Helper T cell (primary cell): ENCODE measurements around a stretch of chr19.

DNA sequence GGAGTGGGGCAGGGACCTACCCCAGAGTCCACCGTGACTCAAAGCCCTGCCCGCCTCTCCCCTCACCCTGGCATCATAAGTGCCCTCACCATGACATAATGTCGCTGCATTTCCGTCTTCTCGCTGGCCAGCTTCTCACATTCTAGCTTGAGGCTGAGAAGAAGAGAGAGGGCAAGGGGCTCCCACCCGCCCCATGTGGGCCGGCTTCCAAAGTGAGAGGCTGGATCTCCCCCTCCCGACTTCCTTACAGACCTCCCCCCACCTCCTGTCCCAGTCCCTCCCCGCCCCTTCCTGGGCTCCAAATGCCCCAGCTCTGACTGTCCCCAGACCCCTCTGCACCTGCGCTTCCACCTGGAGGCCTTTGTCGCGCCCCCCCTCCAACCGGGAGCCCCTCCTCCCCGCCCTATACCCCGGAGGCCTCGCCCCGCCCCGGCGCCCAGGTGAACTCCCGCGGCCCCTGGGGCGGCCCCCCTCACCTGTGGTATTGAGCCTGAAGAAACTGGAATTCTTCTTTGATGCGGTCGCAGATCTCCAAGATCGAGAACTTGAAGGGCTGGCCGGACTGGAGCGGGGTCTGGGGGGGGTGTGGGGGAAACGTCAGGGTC lies 748 bp downstream of the TLE2 start:
- PRO-cap, 2 experiments = no peak in any of the 2 experiments

- PRO-cap, 2 experiments = no peak in any of the 2 experiments
These were observed 8.2 kb upstream of the TLE2 start for GRCh38 chr19:3037307-3037646.

- PRO-cap, 2 experiments = no peak in any of the 2 experiments
These were observed 15.8 kb downstream of the GNA11 start for GRCh38 chr19:3109869-3110420.

GRCh38 chr19:3145829-3146587 lies 10.2 kb downstream of the GNA15 start:
- PRO-cap, 2 experiments = no peak in any of the 2 experiments

DNA sequence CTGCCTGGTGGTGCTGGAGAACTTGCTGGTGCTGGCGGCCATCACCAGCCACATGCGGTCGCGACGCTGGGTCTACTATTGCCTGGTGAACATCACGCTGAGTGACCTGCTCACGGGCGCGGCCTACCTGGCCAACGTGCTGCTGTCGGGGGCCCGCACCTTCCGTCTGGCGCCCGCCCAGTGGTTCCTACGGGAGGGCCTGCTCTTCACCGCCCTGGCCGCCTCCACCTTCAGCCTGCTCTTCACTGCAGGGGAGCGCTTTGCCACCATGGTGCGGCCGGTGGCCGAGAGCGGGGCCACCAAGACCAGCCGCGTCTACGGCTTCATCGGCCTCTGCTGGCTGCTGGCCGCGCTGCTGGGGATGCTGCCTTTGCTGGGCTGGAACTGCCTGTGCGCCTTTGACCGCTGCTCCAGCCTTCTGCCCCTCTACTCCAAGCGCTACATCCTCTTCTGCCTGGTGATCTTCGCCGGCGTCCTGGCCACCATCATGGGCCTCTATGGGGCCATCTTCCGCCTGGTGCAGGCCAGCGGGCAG lies 461 bp downstream of the S1PR4 start:
- PRO-cap, 2 experiments = no peak in any of the 2 experiments

DNA sequence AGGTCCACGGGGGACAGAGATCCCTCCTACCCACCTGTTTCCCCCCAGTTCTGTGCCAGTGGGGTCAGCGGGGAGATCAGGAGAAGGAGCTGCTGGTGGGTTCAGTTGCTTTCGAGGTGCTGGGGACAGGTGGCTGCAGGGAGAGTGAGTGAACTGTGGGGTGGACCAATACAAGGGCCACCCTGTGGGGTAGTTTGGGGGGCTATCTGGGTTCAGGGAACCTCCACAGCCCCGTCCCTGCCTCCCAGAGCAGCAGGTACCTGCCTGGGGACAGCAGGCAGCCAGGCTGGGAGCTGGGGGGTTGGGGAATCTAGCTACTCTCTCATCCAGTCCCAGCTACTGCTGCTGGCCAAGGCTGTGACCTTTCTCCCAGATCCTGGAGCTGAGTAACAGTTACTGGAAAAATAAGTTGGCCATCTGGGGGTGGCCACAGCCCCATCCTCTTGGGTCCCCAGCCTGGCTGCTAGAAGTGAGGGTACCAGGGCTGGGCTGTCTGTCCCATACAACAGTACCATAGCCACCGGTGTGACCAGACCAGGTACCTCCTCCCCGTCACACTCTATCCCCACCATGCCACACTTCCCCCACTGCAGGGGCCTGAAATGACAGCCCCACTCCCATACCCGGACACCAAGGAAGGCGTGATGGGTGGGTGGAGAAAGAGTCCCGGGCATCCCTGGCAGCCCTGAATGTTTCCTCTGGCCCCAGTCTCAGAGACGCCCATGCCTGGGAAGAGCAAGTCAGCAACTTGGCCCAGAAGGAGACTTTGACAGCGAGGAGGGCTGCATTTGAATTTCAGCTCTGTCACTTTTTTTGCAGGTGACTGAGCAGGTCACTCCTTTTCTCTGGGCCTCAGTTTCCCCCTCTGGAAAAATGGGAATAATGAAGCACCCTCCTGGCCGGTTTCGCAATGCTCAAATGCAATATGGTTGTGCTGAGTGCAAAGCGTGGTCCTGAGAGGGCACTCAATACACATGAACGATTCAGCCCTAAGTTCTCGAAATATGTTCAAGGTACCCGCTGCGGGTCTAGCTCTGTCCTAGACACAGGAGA lies 30.8 kb upstream of the NFIC start:
- PRO-cap, 2 experiments = no peak in any of the 2 experiments

DNA sequence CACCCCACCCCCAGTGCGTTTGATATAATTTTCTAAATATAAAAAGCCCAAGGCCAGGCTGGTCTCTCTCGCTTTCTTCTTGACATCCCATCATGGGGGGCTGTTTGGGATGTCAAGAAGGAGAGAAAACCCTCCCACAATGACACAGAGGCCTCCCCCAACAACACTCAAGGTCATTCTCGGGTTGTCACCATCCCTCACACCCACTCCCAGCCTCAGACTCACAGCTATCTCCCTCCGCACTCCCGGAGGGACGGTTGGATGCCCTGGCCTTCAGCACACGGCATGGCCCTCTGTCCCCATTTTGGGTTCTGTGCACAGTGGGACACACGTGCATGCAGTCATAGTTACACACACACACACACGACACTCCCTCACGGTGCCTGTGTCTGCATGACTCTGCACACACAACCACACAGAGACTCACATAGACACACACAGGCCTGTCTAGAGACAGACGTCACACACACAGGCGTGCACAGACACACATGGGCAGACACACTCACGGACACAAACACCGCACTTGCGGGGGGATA lies 4.8 kb upstream of the NFIC start:
- PRO-cap, 2 experiments = peak in 1 of 2 experiments; most common plus-strand start position 46 of the sequence (in 1)

GRCh38 chr19:3381600-3382629 lies 15.5 kb downstream of the NFIC start:
- PRO-cap, 2 experiments = no peak in any of the 2 experiments

- PRO-cap, 2 experiments = no peak in any of the 2 experiments
These were observed 23.7 kb downstream of the NFIC start for GRCh38 chr19:3389851-3390760.

GRCh38 chr19:3473878-3474417 lies 6.4 kb downstream of the SMIM24 start:
- PRO-cap, 2 experiments = no peak in any of the 2 experiments

GRCh38 chr19:3531639-3532856 lies 6.9 kb upstream of the TEKTIP1 start:
- PRO-cap, 2 experiments = no peak in any of the 2 experiments

DNA sequence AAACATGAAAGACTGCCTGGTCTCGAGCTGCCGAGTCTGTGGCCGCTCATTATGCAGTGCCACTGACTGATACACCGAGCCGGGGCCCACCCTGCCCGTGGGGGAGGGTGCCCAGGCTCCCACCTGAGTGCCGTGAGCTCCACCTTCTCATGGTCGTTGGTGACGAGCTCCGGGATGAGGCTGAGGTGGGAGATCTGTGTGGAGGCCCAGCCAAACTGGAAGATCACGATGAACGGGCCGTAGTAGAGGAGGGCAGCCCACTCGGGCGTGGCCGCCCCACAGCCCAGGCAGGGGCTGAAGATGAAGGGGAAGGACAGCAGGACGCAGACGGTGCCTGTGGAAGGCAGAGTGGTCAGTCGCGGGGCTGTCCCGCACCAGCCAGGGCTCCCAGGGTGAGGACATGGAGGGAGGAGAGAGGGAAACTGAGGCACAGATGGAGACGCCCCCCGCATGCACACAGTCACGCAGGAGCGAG lies 6.5 kb downstream of the MFSD12 start:
- PRO-cap, 2 experiments = no peak in any of the 2 experiments

DNA sequence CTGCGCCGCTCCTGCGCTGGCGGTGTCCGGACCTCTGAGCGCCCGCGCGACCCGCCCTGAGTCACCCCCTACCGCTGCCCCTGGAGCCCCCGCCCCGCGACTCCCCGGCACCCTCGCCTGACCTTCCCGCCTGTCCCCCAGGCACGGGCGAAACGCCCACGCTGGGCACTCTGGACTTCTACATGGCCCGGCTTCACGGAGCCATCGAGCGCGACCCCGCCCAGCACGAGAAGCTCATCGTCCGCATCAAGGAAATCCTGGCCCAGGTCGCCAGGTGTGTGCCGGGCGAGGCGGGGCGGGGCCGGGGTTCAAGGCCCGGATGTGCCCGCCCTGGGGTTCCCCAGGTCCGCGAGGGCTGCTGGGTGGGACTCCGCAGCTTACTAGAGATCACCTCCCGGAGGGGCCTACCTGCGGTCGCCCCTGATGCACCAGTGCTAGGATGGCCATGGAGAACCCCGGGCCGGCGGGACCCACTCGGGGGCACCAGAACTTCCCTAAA lies 5.1 kb downstream of the HMG20B start:
- PRO-cap, 2 experiments = no peak in any of the 2 experiments

DNA sequence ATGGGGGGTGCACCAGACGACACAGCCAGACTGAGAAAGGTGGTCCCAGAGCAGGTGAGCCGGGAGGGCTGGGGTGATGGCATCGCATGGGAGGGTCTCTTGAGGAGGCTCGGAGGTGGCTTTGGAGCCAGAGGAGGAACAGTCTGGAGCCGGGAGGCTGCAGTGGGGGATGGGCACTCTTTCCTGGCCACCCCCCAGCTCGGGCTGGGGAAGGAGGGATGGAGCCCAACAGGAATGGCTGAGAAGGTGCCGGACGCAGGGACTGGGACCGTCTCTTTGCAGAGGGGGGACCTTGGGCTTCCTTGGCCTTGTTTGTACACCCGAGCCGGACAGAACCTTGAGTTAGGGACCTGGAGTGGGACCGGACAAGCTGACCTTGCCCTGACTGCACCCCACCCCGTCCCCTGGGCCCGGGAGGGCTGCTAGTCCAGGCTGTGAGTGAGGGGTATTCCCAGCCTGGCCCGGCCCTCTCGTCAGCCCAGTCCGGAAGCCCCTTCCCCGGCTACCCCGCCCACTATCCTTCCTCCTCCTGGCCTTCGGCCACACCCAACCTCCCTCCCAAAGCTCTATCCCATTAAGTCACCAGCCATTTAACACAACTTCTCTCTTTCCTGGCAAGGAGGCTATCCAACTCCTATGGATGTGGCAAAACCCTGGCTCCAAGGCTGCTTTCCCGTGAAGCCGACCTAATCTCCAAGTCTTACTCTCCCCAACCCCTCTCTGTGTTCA lies 845 bp upstream of the TBXA2R start:
- PRO-cap, 2 experiments = no peak in any of the 2 experiments

DNA sequence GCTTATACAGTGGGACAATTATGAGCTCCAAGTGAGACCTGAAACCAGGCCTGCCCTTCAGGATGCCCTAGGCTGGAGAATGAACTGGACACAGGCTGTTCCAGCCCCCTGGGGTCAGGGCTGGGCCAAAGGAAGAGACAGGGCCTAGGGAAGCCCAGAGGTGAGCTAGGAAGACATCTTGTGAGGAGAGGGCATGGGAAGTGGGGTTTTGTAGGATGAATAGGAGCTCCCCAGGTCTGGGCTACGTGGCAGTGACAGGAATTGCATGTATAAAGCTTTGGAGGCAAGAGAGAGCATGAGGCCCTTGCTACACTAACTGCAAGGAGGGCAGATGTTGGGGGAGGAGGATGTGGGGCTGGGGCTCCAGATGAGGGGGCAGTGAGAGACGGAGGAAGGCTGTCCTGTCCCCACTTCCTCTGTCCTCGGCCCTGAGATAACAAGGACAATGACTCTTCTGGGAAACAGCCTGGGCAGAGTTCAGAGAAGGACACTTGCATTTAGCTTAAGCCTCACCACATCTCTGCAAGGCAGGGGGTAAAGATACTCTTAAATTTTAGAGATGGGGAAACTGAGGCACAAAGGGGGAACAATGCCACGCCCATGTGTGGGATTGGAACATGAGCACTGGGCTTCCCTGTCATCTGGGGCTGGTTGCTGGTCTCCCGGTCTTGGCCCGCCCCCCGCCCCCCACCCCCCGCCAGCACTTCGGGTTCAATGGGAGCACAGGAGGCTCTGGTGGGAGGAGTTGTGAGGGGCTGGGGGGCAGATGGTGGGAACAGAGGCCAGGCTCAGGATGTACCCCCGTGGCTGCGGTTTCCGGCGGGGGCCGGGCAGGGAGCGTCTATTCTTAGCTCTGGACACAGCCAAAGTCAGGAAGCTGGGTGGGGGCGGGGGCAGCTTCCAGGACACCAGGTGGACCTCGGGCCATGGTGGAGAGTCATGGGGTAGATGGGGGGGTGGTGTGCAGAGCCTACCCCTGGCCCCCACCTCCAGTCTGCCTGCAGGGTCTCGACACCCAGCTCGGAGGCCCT lies 1.7 kb upstream of the TBXA2R start:
- PRO-cap, 2 experiments = no peak in any of the 2 experiments

- PRO-cap, 2 experiments = no peak in any of the 2 experiments
These were observed 3.0 kb upstream of the TBXA2R start for GRCh38 chr19:3609492-3610353.

- PRO-cap, 2 experiments = no peak in any of the 2 experiments
These were observed 9.2 kb downstream of the CACTIN start for GRCh38 chr19:3617351-3617898.

DNA sequence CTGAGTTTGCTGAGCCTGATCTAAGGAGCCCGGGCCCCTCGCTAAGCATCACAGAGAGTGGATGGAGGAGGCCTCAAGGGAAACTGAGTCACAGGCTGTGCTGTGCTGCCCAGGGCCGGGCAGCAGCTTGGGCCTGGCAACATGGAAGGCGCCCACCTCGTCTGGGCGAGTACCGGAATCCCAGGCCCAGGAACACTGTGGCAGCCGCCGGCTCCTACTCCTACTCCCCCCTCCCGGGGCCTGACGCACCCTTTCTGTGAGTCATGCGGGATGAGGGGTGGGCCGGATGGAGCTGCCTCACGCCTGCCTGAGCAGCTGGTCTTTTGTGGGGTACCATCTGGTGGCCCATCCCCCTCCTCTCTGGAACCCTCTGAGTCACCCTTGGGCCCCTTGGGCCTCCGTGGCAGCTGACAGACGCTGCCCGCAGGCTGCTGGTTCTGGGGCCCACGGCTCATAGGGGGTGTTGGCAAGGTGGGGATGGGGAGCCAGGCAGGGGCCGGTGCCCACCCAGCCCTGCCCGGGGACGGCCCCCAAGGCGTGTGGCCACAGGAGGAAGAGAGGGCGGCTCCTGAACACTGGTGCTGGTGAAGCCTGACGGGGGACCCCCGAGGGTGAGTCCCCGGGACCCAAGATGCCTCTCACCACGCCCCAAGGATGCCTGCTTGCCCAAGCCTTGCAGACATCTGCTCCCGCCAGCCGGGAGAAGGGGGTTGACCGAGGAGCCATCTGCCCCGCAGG lies 29.2 kb upstream of the CACTIN start:
- PRO-cap, 2 experiments = no peak in any of the 2 experiments

GRCh38 chr19:3682608-3683389 lies 17.5 kb downstream of the PIP5K1C start:
- PRO-cap, 2 experiments = no peak in any of the 2 experiments

DNA sequence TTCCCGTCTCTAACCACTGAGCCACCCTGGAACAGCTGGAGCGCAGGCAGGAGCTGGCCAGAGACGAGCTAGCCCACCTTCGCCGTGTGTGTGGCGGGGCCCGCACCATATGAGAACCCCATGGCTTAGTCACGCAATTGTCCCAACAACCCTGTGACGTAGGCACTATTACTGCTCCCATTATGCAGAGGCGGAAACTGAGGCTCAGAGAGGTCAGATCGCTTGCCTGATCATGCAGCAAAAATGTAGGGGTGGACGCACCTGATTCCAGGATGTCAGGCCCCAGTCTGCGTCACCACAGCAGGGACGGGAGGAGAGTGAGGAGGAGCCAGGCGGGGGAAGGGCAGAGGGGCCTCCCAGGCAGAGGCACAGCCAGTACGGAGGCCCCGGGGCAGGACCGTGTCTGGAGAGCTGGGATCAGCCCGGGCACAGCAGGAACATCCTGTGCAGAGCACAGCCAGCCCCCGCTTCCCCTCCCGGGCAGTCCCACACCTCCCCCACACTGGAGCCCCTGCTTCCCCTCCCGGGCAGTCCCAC lies 16.8 kb downstream of the PIP5K1C start:
- PRO-cap, 2 experiments = no peak in any of the 2 experiments